Osteoblast (primary cell): ENCODE measurements around a stretch of chr12.

DNA sequence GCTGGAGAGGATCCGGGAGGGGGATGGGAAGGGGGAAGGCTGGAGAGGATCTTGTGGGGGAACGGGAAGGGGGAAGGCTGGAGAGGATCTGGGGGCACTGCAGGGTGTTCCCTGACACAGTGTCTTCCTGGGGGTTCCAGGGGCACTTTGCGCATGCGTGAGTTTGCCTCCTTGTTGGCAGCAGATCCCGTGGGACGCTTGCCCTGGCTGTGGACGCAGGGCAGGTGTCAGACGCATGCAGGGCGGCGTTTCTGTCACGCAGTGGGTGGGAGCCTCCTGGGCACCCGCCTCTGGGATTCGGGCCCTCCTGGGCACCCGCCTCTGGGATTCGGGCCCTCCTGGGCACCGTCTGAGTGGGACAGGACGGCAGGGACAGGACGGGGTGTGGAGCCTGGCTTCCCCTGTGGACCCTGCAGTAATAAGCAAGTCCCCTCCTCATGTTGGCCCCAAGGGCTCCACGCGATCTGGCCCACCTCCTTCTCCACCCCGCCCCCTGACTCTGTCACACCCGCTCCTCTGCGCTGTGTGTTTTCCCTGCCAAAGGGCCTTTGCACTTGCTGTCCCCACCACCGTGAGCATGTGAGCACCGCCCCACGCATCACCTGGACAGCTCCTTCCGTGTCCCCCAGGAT lies 4.2 kb downstream of the MMP17 start:
- CAGE, long polyA plus RNA: no peak
- RRBS: no CpG with 5 or more reads among the region's 27 CpGs

GRCh38 chr12:132036842-132037474 lies 87.2 kb downstream of the EP400 start:
- CAGE, long polyA plus RNA: no peak
- RRBS: no CpG with 5 or more reads among the region's 12 CpGs

DNA sequence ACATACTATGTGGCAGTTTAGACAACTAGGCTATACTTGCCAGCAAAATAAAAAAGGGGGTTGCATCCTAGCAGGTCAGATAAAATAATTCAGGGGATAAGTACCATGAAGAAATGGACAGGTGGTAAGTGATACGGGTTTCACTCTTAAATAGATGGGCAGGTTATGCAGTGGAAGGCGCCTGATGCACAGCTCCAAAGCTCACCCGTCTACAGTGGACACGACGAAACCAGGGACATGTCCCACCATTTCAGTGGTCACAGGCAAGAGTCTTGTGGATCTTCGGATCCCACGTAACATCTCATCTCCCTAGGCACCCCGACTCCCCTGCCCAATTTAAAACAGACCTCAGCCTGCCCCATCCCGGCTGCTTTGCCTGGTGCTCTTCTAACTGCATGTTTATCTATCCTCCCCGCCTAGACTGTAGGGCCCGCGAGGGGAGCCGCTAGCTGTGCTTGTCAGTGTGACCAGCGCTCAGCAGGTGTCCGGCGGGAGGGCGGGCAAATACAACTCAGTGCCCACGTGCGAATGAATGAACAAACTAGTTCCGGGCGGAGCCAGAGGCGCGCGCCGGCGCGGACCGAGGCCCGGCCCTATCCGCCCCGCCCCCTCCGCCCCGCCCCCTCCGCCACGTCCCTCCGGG lies 60.4 kb downstream of the DDX51 start:
- CAGE, long polyA plus RNA: no peak
- RRBS: 2% methylated on average over 16 of the region's 36 CpGs

DNA sequence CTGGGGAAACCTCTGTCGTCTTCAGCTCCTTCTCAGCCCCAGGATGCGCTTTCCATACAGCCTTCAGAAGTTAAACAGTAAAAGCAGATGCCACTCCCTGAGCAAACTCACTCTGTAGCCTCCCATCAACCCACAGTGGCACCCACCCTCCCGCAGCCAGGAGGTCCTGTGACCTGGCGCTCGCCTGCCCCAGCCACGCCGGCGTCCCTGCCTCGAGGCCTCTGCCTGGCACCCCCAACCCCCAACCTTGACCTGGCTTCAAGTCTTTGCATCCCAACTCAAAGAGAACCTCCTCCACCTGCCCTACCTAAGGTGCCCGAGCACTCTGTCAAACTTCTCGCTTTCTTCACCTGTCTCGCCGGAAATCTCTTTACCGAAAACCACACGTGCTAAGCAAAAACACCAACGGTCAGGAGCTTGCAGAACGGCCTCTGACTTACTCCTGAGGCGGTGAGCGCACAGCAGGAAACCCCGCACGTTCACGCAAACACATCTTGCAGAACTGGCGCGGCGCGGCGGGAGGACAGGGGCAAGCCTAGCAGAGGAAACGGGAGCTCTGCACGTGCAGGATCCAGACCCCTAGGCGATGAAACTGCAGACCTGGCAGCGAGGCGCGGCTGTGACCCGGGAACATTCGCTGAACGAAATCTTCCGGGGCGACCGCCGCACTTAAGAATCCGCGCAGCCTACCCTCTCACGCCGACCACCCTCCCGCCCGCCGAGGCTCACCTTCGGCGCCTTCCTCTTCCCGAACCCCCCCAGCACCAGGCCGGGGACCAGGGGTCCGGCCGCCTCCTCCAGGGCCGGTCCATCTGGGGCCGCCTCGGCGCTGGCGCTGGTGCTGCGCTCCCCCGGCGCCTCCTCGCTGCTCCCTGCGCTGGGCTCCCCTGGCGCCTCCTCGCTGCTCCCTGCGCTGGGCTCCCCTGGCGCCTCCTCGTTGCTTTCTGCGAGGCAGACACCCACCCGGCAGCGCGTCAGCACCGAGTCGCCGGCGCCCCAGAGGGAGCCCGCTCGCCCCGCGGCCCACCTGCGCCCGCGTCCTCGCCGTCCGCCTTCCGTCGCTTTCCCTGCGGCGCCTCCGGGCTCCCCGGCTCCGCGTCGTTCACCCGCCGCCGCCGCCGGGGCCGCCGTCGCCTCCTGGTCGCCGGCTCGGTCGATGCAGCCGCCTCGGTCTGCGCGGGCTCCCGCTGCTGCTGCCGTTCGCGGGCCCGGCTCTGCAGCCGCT lies 741 bp downstream of the DDX51 start:
- CAGE, long polyA plus RNA: no peak
- RRBS: 4% methylated on average over 47 of the region's 117 CpGs

- CAGE, long polyA plus RNA: no peak
- RRBS: no CpG with 5 or more reads among the region's 14 CpGs
Observed at GRCh38 chr12:132275016-132275506, 54.3 kb downstream of the GALNT9 start.

GRCh38 chr12:132343801-132344154 lies 14.4 kb upstream of the GALNT9 start:
- CAGE, long polyA plus RNA: no peak
- RRBS: no CpG with 5 or more reads among the region's 11 CpGs

- CAGE, long polyA plus RNA: no peak
- RRBS: no CpG with 5 or more reads among the region's 33 CpGs
Observed at GRCh38 chr12:132356517-132357332, 27.3 kb upstream of the GALNT9 start.

DNA sequence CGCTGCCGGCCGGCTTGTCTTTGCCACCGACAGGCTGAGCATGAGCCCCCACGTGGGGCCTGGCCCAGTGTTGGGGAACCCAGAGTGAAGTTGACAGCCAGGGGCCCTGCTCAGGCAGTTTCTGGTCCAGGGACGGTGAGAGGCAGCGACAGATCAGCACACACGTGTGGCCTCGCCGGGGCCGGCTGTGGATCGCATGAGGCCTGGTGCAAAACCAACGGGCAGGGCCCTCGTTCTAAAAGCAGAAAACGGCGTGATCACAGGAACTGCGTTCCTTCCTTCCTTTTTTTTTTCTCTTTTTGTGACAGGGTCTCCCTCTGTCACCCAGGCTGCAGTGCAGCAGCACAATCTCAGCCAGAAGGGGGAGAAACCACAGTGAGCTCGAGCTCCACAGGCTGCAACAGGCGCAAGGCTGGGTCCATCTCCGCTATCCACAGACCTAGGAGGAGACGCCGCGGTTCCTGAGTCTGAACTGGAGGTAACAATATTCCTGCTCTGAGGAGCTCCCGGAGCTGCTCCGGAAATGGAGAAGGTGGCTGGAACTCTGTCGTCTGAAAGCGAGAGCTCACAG lies 50.5 kb upstream of the FBRSL1 start:
- CAGE, long polyA plus RNA: no peak
- RRBS: no CpG with 5 or more reads among the region's 27 CpGs

- CAGE, long polyA plus RNA: no peak
- RRBS: no CpG with 5 or more reads among the region's 5 CpGs
Observed at GRCh38 chr12:132467993-132468296, 22.0 kb upstream of the FBRSL1 start.

DNA sequence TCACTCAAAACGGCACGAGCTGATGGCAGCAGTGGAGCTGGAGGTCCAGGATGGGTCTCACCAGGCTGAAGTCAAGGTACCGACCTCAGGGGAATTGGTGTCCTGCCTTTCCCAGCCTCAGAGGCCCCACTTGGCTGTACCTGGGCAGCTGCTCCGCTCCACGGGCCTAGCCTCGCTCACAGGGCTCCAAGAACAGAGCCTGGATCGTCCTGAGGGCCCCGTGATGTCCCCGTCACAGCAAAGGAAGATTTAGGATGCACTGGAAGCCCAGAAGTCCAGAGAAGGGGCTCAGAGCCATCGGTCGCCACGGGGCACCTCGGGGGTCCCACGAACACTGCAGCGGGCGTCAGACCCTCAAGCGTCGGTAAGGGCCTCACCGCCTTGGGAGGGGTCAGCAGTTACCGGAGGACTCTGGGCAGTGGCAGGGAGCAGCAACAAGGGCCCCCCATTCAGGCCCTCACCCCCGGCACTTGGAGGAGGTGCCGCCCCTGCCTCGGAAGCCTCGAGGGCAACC lies 56.5 kb downstream of the LRCOL1 start:
- CAGE, long polyA plus RNA: no peak
- RRBS: 90% methylated on average over 4 of the region's 24 CpGs

- CAGE, long polyA plus RNA: no peak
- RRBS: no CpG with 5 or more reads among the region's 28 CpGs
Observed at GRCh38 chr12:132580741-132581883, 29.3 kb downstream of the LRCOL1 start.

GRCh38 chr12:132795597-132796427 lies 32.9 kb downstream of the GOLGA3 start:
- CAGE, long polyA plus RNA: no peak
- RRBS: no CpG with 5 or more reads among the region's 24 CpGs

GRCh38 chr12:132832746-132832947 lies 4.0 kb upstream of the GOLGA3 start:
- CAGE, long polyA plus RNA: no peak
- RRBS: no CpG with 5 or more reads among the region's 5 CpGs

DNA sequence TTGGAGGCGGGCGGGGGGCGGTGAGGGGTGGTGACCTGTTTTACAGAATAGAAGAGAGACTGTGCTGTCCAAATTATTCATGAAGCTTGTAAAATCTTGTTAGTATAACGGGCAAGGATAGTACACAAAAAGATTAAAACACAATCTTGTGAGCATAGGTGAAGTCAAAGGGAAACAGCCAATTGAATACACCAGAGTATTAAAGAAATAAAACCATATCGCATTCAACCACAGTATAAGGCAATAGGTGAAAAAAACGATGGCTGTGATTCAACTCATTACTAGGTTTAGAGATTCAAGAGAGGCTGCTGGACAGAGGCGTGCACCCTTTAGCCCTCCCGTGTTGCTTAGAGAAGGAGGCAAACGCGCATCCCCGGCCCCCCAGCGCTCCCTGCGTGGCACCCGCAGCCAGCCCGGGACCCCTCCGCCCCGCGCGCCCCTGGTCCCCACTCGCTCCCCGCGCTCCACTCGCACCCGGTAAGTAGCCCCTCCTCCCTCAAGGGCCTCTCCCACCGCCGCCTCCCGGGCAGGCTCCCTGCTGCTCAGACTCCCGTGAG lies 417 bp downstream of the ZNF891 start:
- CAGE, long polyA plus RNA: no peak
- RRBS: 2% methylated on average over 18 of the region's 28 CpGs